ENCODE results near the gene DYNLT5.

DNA sequence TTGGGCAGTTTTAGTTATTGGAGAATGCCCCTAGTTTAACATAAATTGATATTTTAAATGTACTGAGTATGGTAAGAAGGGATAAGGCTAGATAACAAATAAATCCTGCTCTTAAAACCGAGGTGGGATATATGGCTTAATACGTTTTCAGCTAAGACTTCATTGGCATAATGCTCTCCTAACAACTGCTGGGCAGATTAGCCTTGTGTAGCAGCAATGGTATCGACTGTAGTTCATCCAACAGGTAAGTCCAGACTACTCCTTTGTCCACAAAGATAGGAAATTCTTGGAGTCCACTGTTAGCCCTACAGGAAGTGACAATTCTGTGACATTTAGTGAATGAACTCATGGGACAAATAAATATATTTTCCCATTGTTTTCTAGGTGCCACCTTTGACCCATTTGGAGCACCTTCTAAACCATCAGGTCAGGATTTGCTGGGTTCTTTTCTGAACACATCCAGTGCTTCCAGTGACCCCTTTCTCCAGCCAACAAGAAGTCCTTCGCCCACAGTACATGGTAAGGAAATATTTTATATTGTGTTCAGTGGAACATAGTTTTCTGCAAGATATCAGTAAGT is 25.9 kb upstream of the LEPR start:
- RRBS, result no CpG with 5 or more reads among the region's 4 CpGs

- RRBS, result no CpG with 5 or more reads among the region's 4 CpGs
These were observed 1.5 kb upstream of the LEPR start for GRCh38 chr1:65418804-65419569.

DNA sequence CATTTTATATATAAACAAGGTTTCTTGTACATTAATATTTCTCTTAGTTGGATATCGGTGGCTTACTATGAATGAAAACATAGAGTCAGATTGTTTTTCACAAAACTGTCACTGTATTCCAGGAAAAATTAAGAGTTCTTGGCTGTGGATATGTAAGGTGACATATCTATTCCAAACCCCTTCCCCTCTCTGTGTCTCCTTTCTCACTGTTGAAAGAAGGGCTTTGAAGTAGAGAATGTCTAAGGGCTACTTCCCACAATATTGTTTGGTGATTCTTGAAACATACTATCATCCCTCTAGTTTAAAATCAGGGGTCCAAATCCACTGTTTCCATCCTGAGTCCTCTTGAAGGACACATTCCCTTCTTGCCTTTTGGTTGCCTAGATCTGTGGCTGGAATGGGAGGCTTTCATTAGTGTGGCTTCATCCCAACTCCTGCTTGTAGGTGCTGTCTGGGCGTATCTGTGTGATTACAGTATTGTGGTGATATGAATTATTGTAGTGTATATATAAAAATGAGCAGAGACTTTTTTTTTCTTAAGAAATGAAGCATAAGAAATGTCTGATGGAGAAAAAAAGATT is 7.8 kb downstream of the LEPR start:
- RRBS, result no CpG with 5 or more reads among the region's 2 CpGs

DNA sequence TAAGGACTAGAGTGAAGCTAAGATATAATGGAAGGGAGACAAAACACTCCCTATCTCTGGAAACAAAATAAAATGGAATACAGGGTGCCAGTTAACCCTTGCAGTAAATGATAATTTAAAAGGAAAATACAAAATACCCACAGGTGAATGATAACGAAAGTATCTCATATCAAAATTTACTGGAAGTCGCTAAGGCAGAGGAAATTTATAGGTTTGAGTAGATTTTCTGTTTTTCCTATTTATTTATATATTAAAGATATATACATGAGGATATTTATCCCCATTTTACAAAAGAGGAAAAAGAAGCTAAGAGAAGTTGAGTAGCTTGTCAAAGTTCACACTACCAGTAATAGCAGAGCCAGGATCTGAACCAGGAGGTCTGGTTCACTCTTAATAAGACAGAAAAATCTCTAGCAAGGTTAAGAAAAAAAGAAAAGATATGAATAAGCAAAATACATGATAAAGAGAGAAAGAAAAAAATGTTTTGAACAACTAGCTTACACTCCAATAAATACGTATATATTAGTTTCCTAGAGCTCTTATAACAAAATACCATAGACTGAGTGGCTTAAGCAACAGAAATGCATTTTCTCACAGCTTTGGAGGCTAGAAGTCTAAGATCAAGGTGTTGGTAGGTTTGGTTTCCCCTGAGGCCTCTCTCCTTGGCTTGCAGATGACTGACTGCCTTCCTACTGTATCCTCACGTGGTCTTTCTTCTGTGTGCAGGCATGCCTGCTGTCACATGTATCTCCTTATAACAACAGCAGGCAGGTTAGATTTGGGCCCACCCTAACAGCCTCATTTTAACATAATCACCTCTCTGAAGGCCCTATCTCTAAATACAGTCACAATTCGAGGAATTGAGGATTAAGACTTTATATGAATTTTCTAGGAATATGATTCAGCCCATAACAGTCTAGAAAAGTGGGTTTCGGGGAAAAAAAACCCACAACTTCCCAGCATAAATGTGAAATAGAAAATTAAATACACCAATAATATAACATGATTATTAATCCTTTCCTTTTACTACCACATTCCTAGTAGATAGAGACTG is 60.3 kb downstream of the LEPR start:
- RRBS, result no CpG with 5 or more reads among the region's 6 CpGs

GRCh38 chr1:66330179-66331214 is 203.5 kb upstream of the SGIP1 start:
- RRBS, result no CpG with 5 or more reads among the region's 7 CpGs

- RRBS, result 100% methylated on average over 1 of the region's 4 CpGs
These were observed 196.6 kb upstream of the SGIP1 start for GRCh38 chr1:66337335-66337855.

DNA sequence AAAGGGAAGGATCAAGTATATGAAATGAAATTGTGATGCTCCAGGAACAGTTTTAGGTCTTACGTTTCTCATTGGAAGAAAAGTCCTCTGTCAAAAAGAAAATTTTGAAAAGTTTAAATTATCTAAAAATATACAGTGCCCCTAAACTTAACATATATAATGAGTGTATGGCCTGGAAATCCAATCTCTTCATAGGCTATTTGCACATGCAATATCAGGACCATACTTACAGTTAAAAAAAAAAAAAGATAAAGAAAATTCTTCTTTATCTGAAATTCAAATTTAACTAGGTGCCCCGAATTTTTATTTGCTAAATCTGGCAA is 185.6 kb upstream of the SGIP1 start:
- RRBS, result no CpG with 5 or more reads among the region's 2 CpGs

DNA sequence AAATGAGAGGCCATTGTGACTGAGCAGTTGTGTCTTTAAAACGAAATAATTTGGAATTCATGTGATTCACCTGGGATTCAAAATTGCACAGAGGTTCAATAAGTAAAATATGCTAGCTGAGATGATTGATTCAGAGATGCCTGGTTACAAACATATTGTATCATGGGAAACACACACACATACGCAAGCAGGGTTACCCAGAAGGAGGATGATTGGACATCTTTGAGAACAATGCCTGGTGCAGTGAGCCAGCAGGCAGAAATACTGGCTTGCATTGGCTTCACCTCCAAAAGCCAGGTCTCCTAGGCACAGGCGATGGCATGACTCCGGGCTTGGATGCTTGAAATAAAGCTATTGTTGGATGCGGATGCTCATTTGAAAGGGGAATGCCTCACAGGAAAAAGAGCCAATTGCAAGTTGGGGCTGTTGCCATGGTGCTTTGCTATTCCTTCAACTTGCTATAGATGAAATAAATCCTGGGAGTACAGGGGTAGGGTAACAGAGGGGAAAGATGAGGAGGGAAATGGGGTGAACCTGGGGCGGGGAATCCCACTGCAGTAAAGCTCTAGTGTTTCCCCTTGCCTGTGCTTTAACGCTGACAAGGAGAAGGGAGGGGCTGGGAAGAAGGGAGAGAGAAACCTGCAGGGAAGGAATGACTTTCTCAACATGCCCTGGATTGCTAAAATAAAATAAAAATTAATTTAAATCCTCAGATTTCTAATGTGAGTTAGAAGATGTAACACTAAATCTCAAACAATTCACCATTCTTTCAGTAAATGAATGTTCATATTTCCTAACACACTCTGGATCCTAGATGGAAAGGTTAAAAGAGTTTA is 180.6 kb upstream of the SGIP1 start:
- RRBS, result no CpG with 5 or more reads among the region's 7 CpGs

- RRBS, result no CpG with 5 or more reads among the region's 3 CpGs
These were observed 97.4 kb upstream of the SGIP1 start for GRCh38 chr1:66436474-66437076.

GRCh38 chr1:66676737-66677319 is 75.4 kb upstream of the DYNLT5 start:
- RRBS, result no CpG with 5 or more reads among the region's 2 CpGs

DNA sequence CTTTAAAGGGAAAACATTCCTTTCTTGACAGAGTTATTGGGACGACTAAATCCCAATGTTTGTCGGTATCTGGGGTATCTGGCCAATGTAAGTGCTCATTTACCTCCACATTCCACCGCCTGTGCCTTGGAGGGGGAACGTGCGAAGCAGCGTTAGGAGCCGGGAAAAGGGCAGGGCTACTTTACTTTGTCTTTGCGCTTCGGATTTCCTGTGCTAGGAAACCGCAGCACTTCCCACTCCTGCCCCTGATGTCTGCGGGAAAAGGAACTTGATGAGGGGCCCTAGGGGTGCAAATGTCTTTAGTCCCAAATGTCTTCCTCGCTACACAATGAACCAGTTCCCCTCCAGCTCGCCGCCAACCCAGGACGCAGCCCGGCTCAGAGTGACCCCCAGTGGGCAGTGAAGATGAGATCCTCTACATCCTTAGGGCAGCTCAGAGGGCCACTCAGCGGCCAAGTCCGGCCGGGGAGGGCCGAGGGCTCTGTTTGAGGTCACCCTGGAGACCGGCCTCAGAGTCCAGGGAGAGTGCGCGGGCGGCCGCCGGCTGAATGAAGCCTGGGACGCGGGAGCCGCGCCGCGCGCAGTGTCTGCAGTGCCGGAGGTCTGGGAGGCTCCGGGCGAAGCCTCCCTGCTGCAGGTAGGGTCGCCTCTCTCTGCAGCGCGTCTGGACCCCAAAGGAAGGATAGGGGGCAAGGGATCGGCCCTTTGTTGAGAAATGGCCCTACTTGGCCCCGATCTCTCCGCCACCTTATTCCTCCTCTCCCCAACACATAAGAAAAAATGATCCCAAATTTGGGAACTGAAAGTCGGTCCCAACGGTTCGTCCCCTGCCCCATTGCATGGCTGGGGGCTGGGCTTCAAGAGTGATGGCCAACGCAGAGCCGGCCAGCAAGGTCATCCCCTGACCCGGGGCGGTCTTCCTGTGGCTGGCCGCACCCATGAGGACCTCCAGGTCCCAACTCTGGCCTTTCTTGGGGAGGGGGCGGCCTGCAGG is at the start of gene DYNLT5:
Gene DYNLT5 (plus strand): TSS at position 512 of the 994 bp plus-strand sequence.
- RRBS, result 3% methylated on average over 19 of the region's 51 CpGs

DNA sequence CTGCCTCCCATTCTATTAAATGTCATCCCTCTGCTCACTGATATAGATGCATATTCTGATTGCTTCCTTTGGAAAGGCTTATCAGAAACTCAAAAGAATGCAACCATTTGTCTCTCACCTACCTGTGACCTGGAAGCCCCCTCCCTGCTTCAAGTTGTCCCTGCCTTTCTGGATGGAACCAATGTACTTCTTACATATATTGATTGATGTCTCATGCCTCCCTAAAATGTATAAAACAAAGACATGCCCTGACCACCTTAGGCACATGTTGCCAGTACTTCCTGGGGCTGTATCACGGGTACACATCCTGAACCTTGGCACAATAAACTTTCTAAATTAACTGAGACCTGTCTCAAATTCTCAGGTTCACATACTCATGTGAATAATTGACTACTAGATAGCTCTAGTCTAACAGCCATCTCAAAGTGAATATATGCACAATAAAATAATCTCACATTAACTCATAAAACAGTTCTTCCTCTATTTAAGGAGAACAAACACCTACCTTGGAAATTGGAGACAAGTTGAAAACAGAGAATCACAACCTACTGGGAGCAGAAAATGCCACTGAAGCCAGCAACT is 5.7 kb downstream of the DNAI4 start:
- RRBS, result no CpG with 5 or more reads among the region's 1 CpG

DNA sequence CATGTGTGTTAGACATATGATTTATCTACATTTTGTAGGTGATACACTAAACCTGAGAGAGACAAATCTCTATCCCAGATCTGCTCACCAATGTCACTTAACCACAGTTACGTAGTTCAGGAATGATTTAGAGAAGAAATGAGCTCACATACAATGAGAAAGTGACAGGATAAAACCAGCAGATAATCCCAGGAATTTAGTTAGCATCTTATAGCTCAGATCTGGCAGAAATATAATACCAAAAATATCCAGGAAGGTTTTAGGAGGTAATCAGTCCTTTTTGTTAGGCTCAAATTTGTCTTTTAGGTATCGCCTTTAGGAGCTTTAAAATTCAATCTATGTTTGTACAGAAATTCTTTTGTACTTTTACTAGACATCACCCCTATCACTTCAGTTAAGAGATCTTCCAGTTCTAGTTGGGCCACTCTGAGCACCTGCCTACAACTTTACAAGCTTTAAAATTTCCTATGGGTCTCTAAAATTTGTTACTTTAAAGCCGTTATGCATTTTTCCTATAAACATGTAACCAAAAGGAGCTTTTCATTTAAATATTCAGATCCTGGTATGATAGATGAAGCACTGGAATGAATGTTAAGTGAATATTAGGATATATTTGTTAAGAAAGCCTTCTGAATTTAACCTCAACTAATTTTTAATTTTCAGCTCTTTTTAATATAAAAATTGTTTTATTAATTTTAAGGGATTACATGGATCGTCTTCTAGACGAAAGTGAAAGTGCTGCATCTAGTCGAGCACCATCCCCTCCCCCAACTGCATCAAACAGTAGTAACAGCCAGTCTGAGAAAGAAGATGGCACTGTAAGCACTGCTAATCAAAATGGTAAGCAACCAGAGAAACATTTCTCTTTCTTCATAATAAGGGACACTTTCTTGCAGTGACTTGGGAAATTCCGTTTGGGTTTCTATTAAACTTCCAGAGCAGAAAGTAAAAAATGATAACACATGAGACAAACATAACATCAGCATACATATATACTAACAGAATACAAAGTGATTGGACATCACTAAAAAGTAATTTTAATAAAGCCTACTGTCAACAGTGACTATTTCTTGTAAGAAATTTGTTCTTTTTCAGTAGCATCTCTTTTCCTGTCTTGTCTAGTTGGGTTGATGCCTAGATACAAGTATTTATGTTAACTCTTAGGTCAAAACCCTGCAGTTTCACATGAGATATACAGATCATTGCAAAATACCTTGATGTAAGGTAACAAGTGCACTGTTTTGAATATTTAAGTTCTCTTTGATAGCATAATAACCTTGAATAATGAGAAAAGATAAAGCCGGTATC is 56.7 kb downstream of the MIER1 start:
- RRBS, result no CpG with 5 or more reads among the region's 8 CpGs

GRCh38 chr1:67141655-67142207 is 7.0 kb upstream of the C1orf141 start:
- RRBS, result no CpG with 5 or more reads among the region's 7 CpGs

DNA sequence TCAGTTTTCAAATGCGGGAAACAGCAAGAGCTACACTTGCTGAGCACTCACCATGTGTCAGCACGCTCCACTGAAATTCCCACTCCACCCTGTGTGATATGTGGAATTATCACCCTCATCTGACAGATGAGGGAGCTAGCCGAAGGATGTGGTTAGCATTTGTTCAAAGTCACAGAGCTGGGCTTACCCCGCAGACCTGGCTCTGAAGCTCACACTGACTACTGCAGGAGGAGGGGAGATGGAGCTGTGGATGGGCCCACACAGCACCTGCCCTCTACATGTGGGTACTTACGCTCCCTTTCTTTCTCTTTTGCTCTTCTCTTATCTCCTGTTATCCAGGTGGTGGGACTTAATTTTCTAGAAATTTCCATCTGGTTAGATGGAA is 29.2 kb downstream of the IL12RB2 start:
- RRBS, result no CpG with 5 or more reads among the region's 5 CpGs

- RRBS, result no CpG with 5 or more reads among the region's 5 CpGs
These were observed 98.4 kb upstream of the GADD45A start for GRCh38 chr1:67586633-67586981.

GRCh38 chr1:67683854-67684621 is 963 bp upstream of the GADD45A start:
- RRBS, result no CpG with 5 or more reads among the region's 9 CpGs

GRCh38 chr1:67686201-67687295 is 1.5 kb downstream of the GADD45A start:
- RRBS, result 2% methylated on average over 18 of the region's 52 CpGs

- RRBS, result no CpG with 5 or more reads among the region's 37 CpGs
These were observed 1.3 kb downstream of the GNG12 start for GRCh38 chr1:67831748-67832680.

- RRBS, result no CpG with 5 or more reads among the region's 26 CpGs
These were observed 629 bp downstream of the GNG12 start for GRCh38 chr1:67832681-67832995.

Measured in renal cortical epithelial cell (primary cell).